Right common carotid artery plus branches (tissue), 1 donor: ENCODE results near the gene TSPYL1.

GRCh38 chr6:111499767-111500581 lies 17.0 kb upstream of the REV3L start:
- PRO-cap, result no peak

- PRO-cap, result no peak
These were observed 41.1 kb downstream of the TRAF3IP2 start for GRCh38 chr6:111564413-111565231.

- PRO-cap, result unidirectional peak, minus-strand start at chr6:111567347
These were observed 38.6 kb downstream of the TRAF3IP2 start for GRCh38 chr6:111566767-111567769.

GRCh38 chr6:111702641-111703217 lies 97.1 kb upstream of the TRAF3IP2 start:
- PRO-cap, result no peak

DNA sequence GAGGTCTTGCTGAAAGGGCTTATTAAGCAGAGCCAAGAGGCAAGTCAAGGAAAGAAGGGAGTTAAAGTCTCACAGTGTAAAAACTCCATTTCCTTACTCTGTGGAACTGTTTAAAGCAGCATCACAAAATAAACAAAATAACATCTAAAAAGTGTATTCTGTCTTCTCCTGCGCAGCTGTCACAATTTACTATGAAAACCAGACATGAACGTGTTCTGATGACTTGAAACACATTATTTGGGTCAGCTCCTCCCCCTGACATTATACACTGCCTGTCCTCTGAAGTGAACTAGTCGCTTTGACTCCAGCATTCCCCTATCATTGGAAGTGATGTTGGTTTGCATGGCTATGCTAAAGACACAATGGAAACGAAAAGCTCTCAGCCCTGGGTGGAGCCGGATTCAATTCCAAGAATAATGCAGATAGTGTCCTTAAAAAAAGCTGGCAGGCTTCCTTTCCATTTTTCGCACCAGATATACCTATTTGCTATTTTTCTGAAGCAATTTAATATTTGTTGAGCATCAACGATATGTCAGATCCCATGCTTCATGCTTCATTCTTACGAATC lies 125.9 kb downstream of the FYN start:
- PRO-cap, result no peak

GRCh38 chr6:111804495-111805084 lies 68.7 kb downstream of the FYN start:
- PRO-cap, result bidirectional peak, plus-strand start at chr6:111804845, minus-strand start at chr6:111804757

DNA sequence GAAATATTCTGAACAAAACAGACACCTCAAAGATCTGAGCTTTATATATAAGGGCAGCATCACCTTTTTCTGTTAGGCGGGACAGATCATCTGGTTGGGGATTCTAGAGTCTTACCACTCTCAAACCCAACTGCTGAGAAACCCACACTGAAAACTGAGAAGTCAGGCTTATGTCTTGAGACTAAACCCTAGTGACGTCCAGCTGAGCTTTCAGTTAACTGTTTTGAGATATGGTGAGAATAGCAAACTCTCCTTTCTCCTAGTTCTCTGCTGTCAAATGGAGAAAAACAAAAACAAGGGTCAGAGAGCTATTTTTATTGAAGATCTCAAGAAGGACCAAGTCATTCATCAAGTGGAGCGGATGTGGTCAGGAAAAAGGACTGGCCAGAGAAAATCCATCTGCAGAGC lies 63.6 kb upstream of the CCN6 start:
- PRO-cap, result no peak

GRCh38 chr6:112037760-112038366 lies 16.0 kb upstream of the CCN6 start:
- PRO-cap, result unidirectional peak, plus-strand start at chr6:112038104; unidirectional peak, plus-strand start at chr6:112038130

- PRO-cap, result no peak
These were observed 51.4 kb downstream of the LAMA4 start for GRCh38 chr6:112202932-112203394.

DNA sequence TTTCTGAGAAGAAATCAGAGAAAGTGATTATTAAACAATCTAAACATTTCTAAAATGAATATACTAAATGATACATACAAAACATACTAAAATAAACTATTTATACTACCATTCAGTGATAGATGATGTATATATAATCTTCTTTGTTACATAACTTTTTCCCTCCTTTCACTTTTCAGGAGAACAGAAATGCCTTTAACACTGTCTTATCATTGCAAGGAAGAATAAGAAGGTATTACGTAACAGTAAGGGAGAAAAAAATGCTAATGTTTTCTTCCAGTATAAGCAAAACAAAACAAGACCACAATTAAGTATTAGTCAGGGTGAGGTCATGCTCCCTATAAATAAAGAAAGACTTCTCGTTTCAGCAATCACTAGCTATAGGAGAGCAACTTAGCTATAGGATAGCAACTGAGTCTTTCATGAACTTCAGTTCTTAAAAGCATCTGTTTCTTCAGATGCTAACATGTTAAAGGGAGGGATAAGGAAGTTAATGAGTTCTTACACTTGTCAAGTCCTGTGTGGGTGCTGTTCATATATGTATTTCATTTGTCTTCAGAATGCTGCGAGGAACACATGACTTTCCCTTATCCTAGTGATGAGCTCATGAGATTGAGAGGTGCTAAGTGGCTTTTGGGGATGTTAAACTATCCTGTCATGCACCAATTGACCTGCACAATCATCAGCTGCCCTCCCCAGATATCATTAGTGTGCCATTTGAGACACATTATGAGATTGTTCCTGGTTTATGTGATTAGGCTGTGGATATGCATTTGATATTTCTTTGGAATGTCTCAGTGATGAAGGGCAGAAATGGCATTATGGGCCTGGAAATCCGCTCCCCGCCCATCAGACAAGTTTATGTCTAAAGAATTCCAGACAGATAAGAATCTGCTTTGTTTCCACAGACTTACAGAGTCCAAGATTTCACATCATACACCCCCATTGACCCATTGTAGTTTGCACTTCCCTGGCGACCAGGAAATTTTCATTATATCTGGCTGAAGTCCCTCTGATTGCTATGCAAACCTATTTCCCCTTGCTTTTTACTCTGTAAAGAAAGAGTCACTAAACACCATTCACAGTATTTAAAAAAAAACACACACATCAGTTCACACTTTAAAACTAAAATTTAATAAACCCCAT lies 37.5 kb downstream of the LAMA4 start:
- PRO-cap, result no peak

- PRO-cap, result no peak
These were observed 16.9 kb upstream of the RFPL4B start for GRCh38 chr6:112330167-112330709.

GRCh38 chr6:112956642-112957310 lies 609.6 kb downstream of the RFPL4B start:
- PRO-cap, result no peak

DNA sequence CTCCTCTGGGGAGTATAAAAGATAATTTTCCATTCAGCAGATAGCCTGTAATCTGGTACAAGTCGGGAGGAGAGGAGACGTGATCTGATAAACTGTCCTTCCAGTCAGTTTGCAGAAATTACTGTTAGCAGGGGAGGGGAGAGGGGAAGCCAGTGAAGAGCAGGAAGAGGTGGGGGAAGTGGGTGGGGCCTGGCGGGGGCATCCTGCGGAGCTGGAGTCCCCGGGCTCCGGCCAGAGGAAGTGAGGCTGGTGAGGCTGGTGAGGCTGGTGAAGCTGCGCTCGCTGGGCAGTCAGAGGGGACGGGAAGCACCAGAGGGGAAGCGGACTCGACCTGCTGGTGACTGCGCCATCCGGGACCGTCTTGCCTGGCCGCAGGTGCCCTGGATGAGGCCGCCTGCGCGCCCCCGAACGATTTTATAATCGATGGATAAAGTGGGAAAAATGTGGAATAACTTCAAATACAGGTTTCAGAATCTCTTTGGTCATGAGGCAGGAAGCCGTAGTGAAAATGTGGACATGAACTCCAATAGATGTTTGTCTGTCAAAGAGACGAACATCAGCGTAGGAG lies 635.3 kb upstream of the MARCKS start:
- PRO-cap, result no peak

DNA sequence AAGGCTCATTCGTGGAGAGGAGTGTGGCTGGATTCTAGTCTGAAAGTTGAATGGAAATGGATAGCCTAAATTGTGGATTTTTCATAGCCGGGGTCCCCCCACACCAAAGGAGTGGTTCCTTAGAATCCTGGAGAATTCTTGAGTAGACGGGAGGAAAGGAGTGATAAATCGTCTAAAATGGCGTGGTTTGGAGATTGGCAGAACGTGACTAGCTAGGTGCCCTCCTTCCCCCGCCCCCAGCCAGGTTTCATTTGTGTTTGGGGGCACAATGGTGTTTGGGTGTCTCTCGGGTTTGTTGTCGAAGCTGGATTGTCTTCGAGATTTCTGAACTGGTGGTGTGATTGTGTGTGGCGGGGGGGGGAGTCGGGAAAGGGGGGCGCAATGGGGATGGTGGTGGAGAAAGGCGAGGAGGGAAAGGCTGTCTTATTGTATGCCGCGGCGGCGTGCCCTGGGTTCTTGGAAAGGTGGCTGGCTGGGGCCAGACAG lies 813 bp downstream of the MARCKS start:
- PRO-cap, result bidirectional peak, plus-strand start at position 396 of the sequence, minus-strand start at position 311 of the sequence

DNA sequence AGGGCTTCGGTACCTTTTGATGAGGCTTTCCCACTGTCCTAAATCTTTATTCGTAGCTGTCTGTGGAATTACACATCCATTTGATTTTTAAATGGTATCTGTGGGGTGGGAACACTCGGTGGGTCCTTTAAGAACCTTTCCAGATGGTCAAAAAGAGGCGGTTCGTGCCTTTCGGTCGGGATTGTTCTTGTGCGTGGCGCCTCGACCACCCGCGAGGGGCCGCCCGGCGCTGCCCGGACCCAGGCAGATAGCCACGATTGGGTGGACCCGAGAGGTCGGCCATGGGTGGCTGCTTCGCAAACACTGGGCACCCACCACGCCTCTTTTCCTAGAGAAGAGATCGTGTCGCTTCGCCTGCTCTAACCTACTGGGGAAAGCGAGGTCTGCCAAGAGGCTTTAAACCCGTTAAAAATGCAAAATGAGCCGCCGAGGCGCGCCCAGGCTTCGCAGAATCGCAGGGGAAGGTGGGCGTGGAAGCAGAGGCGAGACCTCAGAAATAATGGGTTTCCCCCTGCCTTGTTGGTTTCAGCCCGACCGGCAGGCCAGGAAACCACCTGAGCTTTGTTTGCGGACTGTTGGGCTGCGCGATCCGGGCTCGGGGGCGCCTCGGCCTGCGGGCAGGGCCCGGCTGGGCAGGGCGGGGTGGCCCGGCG lies 1.4 kb downstream of the MARCKS start:
- PRO-cap, result bidirectional peak, plus-strand start outside the sequence, minus-strand start at position 369 of the sequence

- PRO-cap, result no peak
These were observed 655.1 kb upstream of the HS3ST5 start for GRCh38 chr6:114997912-114998362.

- PRO-cap, result unidirectional peak, plus-strand start at chr6:115090858
These were observed 747.8 kb upstream of the HS3ST5 start for GRCh38 chr6:115090622-115091119.

- PRO-cap, result no peak
These were observed 1.4 kb upstream of the TSPYL4 start for GRCh38 chr6:116255068-116255916.

GRCh38 chr6:116279230-116279974 lies at the start of gene TSPYL1:
Gene TSPYL1, minus strand, starts transcription at chr6:116279930.
- PRO-cap, result bidirectional peak, plus-strand start at chr6:116279469, minus-strand start at chr6:116279336; unidirectional peak, minus-strand start at chr6:116279736; bidirectional peak, plus-strand start at chr6:116280088, minus-strand start at chr6:116279921

DNA sequence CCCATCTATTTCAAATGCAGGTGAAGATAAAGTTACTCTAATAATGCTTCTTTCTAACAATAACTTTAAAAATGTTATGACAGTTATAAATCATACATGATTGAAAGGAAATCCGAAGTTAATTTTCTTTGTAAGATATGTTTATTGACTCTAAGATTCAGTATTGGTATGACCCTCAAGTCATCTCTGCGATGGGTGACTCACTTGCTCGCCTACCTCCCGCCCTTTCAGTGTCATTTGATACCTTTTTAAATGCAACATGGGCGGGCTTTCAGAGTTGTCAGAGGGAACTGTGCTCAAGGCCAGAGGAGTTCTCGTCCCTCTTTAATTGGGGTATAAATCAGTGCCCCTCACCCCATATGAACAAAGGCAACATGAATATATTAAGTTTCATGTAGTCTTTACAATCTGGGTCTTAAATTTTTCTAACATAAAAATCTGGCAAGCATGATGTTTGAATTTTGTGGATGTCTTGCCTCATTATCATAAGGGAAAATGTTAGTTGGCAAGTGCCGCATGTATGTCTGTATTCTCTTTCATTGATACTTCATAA lies 35.3 kb downstream of the DSE start:
- PRO-cap, result no peak